ENCODE data around the gene TTC38.

DNA sequence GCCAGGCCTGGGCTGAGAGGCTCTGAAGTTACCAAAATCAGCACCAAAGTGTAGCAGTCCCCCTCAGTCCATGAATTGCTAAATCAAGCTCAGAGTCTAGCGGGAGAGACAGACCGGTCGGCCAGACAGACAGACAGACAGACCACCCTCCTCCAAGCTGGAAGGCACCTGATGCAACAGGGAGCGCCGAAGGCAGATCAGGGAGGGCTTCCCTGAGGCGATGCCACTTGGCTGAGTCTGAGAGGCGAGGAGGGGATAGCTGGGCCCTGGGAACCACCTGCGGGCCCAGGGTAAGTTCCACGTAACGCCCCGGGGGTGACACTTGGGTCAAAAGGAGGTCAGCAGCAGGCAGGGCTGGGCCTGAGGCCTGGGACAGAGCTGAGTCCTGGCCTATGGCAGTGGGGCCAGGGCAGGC lies 19.1 kb upstream of the WNT7B start:
- PRO-cap, result no peak

DNA sequence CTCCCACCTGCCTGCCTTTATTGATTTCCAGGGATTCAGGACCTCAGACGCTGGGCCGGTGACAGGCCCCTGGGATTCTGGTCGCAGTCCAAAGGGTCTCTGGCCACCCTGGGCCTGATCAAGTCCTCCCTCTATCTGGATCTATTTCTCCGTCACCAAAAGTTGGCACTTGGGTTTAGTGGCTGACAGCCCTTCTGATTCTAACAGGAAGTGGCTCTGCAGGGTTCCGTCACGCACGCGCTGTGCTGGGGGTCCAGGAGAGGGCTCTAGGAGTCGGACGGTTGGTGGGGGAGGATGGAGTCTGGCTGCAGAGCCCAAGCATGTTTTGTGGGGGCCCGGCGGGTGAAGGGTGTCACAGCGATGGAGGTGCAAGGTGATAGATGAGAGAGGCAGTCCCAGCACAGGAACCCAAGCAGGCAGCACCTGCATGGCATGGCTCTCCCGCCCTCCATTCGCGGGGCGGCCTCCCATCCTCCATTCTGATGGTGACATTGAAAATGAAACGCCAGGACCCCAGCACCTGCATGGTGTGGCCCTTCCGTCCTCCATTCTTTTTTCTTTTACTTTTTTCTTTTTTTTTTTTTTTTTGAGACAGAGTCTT lies 27.6 kb upstream of the WNT7B start:
- PRO-cap, result no peak

- PRO-cap, result no peak
Measured at GRCh38 chr22:46007717-46008441, 30.9 kb upstream of the WNT7B start.

DNA sequence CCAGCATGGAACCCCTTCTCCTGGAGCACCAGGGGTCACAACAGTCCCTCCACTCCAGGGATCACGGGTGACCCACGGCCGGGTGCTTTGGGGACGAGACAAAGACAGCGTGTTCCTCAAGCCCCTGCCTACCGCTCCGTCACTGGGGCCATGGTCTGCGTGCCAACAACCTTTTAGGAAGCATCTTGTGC lies 67.2 kb upstream of the WNT7B start:
- PRO-cap, result no peak

DNA sequence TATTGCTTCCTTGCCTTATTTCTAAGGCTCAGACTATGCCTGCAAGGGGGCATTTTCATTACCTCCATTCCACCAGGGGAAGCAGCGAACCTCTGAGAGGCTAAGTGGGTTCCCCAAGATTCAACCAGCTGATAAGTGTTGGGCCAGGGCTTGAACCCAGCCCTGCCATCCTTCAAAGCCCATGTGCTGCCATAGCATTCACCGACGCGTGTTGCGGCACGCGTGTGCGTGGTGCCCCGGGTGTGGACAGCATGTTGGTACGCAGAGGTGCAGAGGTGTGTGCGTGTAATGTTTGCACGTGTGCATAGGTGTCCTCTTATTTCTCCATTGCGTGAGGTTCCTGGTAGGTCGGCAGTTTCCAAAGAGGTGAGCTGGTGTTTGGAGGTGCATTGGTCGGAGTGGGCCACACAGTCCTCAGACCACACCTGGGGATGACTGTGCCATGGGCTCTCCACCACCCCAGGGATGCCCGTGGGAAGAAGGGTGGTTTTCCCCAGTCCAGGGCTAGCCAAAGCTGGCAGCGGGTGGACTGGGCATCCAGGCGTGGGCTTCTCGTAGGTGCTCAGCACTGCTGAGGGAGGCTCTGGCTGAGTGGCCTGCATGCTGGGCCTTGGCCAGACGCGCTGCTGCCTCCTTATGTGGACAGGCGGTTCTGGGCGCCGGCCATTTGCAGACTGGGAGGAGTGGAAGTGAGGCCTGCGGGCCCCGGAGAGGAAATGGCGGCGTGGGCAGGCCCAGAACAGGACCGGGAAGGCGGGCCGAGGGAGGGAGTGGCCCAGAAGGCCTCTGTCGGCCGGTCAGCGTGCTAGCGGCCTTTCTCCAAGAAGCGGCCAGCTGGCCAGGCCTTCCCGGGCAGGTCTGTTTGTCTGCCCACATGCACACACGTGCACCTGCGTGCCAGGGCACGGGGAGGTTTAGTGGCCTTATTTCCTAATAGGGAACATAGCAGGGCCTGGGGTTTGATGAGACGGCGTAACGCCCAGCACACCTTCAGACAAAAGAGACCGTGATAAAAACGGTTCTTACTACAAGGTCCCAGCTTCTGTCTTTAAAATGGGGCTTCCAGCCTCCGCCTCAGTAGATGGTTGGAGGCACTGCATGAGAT lies 65.6 kb upstream of the PPARA start:
- PRO-cap, result bidirectional peak, plus-strand start at position 778 of the sequence, minus-strand start at position 691 of the sequence

GRCh38 chr22:46086675-46087659 lies 63.4 kb upstream of the PPARA start:
- PRO-cap, result bidirectional peak, plus-strand start at chr22:46086784, minus-strand start at chr22:46086758

- PRO-cap, result no peak
Measured at GRCh38 chr22:46126291-46126920, 23.9 kb upstream of the PPARA start.

GRCh38 chr22:46237712-46238287 lies 12.3 kb downstream of the CDPF1 start:
- PRO-cap, result no peak

- PRO-cap, result no peak
Measured at GRCh38 chr22:46244166-46244699, 5.9 kb downstream of the CDPF1 start.

- PRO-cap, result unidirectional peak, plus-strand start at chr22:46267621; bidirectional peak, plus-strand start at chr22:46268008, minus-strand start at chr22:46267839
Measured at GRCh38 chr22:46267325-46268176, at the start of gene TTC38. TTC38 (plus strand) TSS chr22:46268008.

GRCh38 chr22:46293404-46294236 lies 3.0 kb upstream of the GTSE1 start:
- PRO-cap, result no peak

GRCh38 chr22:46373139-46373627 lies 37.7 kb downstream of the TRMU start:
- PRO-cap, result no peak

GRCh38 chr22:46377170-46377771 lies 41.8 kb downstream of the TRMU start:
- PRO-cap, result bidirectional peak, plus-strand start at chr22:46377865, minus-strand start at chr22:46377590

- PRO-cap, result no peak
Measured at GRCh38 chr22:46451265-46451737, 86.1 kb downstream of the CELSR1 start.

DNA sequence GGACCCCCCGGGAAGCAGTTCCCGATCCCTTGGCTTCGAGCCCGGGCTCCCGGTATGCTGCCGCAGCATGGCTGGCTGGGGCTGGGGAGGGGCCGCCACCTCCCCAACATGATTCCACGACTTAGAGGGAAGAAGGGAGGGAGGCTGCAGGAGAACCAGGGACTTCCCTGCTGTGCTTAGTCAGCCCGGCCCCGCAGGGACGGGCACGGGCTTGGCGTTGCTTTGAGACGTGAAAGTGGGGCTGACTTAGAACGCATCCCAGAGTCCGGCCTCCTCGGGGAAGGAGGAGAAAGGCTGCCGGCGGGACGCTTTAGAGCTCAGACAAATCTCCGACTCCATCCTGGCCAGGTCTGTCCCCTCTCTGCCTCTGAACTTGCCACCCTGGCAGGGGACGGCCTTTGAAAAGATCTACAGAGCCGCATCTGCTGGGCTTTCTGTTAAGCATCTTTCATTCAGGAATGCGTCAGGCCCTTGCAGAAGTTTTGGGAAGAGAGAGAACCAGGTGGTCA lies 35.5 kb upstream of the GRAMD4 start:
- PRO-cap, result no peak

- PRO-cap, result no peak
Measured at GRCh38 chr22:46618687-46619183, 1.5 kb upstream of the GRAMD4 start.

DNA sequence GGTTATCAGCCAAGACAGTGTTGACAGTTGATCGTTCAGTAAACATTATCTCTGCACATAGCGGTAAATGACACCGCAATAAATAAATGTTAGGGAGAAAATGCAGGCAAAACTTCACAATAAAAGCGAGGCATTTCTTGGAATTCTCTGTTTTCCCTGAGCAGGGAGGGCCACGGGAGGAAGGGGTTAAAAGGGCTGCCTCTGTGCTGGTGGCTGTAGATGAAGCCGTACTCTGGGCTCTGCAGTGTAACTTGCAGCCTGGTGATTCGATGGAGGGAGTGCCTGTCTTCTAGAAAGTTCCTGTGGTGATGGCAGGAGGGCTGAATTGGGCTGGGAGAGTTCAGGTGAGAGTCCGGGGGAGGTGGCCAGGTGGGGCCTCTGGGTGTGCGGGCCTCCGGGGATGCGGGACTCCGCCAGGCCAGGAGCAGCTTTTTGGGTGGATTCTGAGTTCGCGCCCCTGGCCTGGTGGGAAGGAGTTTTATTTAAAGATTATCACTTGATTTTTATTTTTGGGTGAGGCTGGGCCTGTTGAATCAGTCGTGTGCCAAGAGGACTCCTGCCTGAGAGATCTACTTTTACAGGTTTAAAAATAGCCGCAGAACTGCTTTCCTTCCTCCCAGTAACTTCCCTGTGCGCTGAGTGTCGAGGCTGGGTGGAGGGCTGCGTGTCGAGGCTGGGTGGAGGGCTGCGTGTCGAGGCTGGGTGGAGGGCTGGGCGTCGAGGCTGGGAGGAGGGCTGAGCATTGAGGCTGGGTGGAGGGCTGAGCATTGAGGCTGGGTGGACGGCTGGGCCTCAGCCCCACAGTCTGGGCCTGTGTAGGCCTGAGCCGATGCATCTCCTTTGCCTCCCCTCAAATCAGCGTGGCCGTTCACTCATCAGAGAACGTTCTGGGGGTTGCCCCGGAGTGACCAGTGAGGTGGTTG lies 29.7 kb downstream of the GRAMD4 start:
- PRO-cap, result no peak

- PRO-cap, result no peak
Measured at GRCh38 chr22:46652726-46653315, 32.6 kb downstream of the GRAMD4 start.

GRCh38 chr22:46672474-46673119 lies 52.4 kb downstream of the GRAMD4 start:
- PRO-cap, result no peak

DNA sequence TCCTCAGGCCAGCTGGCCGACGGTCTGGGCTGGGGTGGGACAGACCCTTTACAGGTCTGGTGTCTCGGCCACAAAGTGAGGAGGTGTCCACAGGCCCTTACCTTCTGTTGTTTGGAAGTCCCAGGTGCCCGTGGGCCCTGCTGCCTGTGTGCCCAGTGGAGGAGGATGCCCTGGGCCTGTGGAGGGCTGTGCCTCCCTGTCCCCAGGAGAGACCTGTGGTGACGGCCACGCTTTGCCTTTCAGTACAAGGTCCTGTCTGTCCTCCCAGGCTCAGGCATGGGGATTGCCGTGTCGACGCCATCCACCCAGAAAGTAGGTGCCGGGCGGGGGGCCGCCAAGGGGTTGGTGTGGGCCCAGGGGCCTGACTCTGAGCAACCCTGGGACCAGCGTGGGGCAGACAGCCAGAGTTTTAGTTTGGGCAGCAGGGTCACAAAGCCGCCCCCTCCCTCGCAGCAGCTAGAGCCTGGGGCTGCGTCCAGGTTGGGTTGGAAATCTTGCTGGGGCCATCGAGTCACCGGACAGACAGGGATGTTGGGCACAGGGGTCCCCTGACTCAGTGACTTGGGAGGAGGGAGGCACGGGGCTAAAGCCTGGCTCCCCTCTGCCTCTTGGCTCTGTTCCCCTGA lies 56.3 kb downstream of the GRAMD4 start:
- PRO-cap, result no peak

Measured in Calu3 (cell line).